Neural crest cell (in vitro differentiated cells): ENCODE measurements around a stretch of chr11.

- PRO-cap: no peak
These were observed 24.9 kb downstream of the IGHMBP2 start for GRCh38 chr11:68928608-68928875.

DNA sequence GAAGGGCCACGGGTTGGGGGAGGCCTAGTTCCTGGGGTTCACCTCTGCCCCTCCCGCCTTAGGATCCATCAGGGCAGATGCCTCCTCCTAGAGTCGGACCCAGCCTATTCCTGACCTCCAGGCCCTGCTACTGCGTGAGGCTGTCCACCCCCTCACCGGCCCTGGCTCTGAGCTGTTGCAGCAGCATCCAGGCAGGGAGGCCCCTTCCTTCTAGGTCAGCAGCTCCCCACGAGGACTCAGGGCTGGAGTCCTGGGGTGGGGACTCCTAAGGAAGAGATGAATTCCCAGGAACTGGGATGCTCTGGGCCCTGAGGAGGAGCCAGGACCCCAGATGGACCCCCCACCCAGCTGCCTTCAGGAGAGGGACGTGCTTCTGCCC, 10.4 kb downstream of the MRGPRF start:
- PRO-cap: no peak

- PRO-cap: no peak
These were observed 9.2 kb upstream of the MRGPRF start for GRCh38 chr11:69022178-69022718.

- PRO-cap: no peak
These were observed 26.6 kb downstream of the TPCN2 start for GRCh38 chr11:69075104-69075969.

- PRO-cap: no peak
These were observed 46.0 kb downstream of the TPCN2 start for GRCh38 chr11:69094359-69095408.

DNA sequence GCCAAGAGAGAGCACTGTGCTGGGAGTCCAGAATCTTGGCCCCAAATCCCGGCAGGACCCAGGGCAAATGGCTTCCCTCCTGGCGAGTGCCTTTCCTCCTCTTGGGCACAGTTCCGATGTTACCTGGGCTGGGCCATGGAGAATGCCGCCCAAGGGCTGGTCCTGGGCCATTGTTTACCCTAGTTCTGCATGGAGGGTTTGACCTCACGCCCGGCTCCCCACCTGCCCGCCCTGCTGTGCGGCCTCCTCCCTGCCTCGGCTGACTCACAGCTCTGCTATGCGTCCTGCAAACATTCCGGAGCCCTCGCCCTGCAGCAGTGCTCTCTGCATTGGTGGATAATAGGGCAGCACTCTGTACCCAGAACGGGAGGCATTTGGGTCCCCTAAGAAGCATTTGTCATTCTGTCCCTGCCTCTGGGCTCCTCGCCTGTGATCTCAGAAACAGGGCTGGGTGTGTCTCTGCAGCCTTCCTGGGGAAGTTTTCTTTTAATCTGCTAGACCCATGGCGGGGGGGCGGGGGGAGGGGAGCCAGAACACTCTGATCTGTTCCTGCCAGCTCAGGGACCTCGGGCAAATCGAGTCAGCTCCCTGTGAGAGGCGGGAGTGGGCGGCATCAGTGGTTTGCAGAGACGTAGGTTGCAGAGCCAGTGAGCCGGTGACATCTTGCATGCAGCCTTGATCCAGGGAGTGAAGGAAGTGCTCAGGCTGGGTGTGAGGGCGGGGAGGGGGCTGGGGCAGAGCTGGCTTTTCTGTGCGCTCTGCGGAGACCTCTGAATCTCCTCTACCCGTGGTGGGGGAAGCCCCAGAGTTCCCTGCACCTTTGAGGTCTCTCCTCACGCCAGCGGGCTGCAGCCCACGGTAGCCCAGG, 32.9 kb upstream of the SMIM38 start:
- PRO-cap: unidirectional peak, minus-strand start at position 689 of the sequence

DNA sequence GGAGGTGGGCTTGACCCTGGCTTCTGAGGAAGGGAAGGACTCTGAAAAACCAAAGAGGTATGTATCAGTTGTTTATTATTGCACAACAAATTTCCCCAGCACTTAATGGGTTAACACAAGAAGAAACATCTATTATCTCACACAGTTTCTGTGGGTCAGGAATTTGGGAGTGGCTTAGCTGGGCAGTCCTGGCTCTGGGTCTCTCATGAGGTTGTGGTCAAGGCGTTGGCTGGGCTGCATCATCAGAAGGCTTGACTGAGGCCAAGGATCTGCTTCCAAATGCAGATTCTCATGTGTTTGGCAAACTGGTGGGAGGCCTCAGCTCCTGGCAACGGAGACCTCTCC, 17.5 kb upstream of the SMIM38 start:
- PRO-cap: no peak

DNA sequence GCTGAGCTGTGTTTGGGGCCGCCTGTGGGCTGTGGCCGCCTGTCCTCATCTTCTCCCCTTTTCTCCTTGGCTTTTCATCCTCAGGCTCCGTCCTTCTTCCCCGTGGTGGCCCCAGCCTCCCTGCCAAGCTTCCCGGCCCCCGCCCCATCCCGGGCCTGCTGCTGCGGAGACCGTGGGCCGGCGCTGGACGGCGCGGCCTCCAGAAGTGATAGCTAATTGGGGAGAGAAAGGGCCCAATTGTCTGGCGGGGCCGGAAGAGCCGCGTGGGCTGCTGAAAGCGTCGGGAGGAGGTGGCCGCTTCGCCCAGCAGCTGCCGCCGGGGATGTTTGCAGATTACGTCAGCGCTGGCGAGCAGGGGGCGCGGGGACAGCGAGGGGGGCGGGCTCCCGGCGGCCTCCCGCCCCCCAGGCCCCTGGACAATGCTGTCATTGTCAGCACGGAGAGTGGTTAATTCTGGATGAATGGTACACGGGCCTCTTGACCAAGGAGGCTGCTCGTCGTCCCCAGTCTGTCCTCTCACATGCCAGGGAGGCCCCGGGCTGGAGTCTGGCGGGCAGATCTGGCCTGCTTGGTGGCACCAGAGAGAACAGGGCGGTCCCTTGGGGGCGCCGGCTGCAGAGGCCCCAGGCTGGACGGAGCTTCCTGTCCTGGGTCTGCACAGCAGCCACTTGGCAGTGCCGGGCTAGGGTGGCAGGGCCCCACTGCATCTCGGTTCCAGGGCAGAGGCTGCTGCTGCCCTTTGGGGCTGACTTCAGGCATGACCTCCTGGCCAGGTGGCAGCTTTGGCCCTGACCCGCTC, 1.6 kb downstream of the SMIM38 start:
- PRO-cap: bidirectional peak, plus-strand start at position 519 of the sequence, minus-strand start at position 210 of the sequence

DNA sequence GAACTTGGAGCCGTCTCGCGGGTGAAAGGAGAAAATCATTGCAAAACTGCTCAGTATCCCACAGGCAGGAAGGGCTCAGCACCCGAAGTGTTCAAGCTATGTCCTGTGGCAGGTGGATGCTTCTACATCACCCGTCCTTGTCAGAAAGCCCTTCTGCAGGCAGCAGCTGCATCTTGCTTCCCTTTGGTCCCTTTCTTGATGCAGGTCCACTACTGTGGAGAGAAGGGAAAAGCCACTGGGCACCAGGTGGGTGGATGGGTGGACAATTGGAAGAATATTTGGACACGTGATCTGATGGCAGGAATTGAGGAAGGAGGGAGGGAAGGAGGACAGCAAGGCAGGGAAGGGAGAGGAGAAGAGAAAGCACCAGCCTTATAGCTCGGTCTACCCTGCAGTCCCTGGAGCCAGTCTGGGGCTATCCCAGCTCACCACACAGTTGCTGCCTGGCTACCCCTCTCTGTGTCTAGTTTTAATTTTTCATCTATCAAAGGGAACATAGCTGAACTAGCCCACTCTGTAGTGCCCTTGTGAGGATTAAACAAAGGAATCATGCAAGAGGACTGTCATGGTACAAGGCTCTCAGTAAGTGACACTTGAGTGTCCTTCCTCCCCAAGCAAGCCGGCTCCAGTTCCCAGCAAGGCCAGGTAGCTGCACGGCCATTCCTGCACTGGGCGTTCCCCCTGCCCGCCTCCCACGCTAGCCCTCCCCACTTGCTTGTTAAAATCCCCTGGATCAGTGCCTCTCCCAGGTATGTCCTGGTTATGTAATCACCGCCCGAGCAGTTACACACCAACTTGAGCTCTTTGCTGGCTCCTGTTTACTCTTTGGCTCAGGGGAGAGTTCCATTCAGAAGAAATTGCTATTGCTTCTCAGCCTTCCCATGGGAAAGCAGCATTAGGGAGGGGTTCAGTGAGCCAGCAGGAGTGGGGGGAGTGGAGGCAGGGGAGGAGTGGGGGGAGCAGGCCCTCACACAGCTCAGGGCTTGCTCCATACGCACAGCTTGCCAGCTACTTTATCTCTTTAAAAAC, 19.6 kb upstream of the MYEOV start:
- PRO-cap: no peak

DNA sequence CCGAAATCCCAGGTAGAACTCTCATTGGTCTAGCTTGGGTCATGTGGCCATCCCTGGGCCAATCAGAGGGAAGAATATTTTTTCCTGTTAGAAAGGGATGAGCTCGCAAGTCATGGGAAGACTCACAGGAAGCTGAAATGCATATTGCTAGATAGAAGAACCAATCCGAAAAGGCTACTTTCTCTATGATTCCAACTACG, 131.5 kb downstream of the MYEOV start:
- PRO-cap: no peak

GRCh38 chr11:69448940-69450173, 155.4 kb downstream of the MYEOV start:
- PRO-cap: bidirectional peak, plus-strand start at chr11:69449133, minus-strand start at chr11:69449115; bidirectional peak, plus-strand start at chr11:69449484, minus-strand start at chr11:69449247; bidirectional peak, plus-strand start at chr11:69449660, minus-strand start at chr11:69449519; bidirectional peak, plus-strand start at chr11:69449866, minus-strand start at chr11:69449782

- PRO-cap: no peak
These were observed 156.5 kb downstream of the MYEOV start for GRCh38 chr11:69450495-69450855.

DNA sequence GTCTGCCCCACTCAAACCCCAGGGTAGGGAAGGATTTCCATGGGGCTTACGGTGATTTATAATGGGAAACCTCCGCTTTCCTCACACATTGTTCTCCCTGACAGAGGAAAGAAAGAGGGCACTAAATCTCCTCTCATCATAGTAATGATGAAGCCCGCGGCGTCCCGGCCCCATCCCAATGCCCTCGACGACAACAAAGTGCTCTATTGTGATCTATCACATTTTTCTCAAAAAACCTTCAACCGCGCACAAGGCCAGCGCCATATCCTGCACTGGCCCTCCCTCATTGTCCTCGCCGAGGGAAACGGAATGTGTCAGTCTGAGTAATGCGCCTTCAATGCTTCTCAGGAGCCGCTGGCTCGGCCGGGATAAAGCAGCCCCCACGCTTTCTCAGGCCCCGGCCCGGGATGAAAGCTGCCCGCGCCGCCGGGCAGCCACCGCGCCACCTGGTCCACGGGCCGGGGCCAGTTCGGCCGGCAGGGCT, 169.7 kb upstream of the CCND1 start:
- PRO-cap: bidirectional peak, plus-strand start at position 286 of the sequence, minus-strand start at position 291 of the sequence

- PRO-cap: no peak
These were observed 155.6 kb upstream of the CCND1 start for GRCh38 chr11:69485245-69485936.

- PRO-cap: bidirectional peak, plus-strand start at chr11:69643623, minus-strand start at chr11:69643441
These were observed 2.3 kb downstream of the CCND1 start for GRCh38 chr11:69643122-69643776.

GRCh38 chr11:69918093-69918719, 99.0 kb upstream of the FGF3 start:
- PRO-cap: no peak

DNA sequence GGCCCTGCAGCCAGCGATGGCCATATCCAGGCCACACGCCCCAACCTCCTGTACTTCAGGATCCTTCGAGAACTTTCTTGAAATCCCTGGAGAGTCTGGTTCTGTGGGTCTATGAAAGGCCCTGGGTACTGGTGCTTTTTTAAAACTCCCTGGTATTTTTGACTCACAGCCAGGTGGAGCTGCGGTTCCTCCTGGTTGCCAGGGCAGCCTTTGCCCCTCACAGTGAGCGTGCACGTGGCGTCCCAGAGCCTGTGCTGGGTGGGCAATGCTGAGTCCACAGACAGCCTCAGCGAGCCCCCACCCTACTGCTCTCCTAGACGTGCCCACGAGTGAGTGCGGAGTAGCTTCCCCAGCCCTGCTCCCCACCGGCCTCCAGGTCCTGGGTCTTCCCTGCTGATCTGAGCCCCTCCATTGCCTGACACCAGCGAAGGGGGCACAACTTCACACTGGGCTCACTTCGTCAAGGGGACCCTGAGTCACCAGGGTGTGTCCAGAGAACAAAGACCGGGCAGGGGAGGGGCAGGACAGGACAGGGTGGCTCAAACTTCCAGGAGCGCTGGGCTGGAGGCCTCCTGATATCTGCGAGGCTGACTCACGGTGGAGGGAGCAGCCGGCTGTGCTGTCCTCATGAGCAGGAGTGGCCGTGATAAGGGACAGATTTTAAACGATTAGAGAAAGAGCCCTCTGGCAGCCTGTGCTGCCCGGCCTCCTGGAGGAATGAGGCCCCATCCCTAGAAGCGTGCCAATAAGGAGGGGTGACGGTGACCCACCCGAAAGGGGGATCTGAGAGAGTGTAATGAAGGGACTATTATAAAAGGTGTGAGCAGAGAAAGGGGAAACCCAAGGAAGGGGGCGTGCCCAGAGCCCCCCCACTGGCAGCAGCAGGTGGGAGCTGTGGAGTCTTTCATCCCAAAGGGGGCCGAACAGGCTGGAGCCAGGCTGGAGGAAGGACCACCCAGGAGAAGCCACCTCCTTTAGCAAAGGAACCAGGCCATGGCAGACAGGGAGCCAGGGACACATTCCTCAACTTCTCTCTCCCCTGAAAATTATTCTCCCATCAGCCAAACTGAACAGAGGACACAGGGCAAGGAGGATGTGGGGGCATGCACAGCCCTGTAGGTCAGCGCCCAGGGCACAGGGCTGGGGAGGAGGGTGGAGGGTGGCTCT, 129.3 kb upstream of the FGF3 start:
- PRO-cap: no peak

DNA sequence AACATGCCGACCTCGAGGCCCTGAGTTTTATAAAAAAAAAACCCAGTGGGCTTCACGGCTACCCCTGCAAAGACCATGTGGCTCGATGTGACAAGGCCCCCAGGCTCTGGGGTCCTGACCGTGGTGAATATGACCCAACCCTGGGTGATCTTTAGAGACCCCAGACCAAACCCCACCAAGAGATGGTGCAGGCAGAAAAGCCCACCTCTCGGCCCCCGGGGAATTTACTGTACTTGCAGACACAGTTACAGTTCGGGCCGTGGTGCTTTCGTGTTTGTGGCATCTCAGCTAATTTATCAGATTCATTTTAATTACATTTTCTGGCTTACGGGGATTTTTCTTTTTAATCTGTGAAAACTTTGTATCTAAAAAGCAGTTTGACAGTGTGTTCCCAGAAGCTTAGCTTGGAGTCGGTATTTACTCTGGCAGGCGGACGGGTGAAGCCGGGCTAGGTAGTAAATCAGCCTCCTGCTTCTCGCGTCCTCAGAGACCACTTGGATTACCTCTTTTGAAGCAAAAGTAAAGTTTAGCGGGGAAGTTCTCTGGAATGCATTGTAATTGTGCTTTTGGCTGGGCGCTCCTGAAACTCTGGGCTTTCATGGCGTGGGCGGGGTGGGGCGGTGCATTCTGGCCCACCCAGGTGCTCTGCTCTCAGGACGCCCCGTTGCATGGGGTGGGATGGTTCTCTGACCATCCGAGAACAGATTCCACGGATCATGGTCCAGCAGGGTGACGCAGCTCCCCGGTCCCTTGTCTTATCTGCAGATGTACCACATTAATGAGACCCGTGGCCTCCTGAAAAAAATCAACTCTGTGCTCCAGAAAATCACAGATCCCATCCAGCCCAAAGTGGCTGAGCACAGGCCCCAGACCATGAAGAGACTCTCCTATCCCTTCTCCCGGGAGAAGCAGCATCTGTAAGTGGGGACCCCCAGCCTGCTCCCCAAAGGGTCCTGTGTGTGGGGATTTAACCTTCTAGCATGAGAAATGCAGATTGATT, 25.4 kb downstream of the ANO1 start:
- PRO-cap: no peak

GRCh38 chr11:70111988-70112488, 33.9 kb downstream of the ANO1 start:
- PRO-cap: no peak

GRCh38 chr11:70142027-70142713, 60.9 kb upstream of the FADD start:
- PRO-cap: no peak